Sternocleidomastoid (tissue), 1 donor: Measurements from ENCODE around the gene UBXN6.

DNA sequence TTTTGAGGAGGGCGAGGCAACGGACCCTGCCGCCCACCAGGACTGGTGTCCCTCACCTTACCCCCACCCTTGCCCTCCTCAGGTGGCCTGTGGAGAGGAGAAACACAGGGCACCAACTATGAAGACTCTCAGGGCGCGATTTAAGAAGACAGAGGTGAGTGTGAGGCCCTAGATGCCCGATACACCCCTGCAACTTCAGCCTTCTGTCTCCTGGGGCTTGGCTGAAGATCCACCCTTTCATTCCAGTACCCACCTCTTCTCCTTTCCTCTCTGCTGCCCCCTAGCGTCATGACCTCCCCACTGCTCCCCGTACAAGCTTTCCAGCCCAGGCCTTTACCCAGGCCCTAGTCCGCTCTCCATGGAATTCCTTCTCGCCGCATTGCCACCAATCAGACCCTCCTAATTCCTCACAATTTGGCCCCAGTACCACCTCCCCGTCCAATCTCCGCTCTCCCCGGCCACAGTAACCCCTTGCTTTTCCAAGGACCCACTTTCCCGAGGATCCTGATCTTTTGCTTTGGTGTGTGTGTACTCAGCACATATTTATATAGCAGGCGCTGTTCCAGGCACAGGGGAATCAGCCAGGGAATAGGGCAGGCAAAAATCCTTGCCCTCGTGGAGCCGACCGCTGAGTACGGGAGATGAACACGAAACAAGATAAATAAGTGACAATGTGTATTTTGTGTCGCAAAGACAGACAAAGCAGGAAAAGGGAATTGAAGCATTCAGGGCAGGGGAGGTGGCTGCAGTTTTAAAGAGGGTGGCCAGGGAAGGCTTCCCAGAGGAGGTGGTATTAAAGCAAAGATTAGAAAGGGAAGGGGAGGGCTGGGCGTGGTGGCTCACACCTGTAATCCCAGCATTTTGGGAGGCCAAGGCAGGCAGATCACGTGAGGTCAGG lies 4.1 kb downstream of the ANKRD24 start:
- PRO-cap: no peak

- PRO-cap: bidirectional peak, plus-strand start at chr19:4328684, minus-strand start at chr19:4328552
Measured at GRCh38 chr19:4328095-4329145, 10.2 kb downstream of the STAP2 start.

GRCh38 chr19:4385144-4385743 lies 15.1 kb downstream of the SH3GL1 start:
- PRO-cap: no peak

- PRO-cap: no peak
Measured at GRCh38 chr19:4448125-4449025, 9.2 kb downstream of the UBXN6 start.

- PRO-cap: bidirectional peak, plus-strand start at chr19:4457519, minus-strand start at chr19:4457289; bidirectional peak, plus-strand start at chr19:4458039, minus-strand start at chr19:4457794
Measured at GRCh38 chr19:4457369-4458398, at the start of gene UBXN6. Gene UBXN6 (minus strand): TSS chr19:4457794.

DNA sequence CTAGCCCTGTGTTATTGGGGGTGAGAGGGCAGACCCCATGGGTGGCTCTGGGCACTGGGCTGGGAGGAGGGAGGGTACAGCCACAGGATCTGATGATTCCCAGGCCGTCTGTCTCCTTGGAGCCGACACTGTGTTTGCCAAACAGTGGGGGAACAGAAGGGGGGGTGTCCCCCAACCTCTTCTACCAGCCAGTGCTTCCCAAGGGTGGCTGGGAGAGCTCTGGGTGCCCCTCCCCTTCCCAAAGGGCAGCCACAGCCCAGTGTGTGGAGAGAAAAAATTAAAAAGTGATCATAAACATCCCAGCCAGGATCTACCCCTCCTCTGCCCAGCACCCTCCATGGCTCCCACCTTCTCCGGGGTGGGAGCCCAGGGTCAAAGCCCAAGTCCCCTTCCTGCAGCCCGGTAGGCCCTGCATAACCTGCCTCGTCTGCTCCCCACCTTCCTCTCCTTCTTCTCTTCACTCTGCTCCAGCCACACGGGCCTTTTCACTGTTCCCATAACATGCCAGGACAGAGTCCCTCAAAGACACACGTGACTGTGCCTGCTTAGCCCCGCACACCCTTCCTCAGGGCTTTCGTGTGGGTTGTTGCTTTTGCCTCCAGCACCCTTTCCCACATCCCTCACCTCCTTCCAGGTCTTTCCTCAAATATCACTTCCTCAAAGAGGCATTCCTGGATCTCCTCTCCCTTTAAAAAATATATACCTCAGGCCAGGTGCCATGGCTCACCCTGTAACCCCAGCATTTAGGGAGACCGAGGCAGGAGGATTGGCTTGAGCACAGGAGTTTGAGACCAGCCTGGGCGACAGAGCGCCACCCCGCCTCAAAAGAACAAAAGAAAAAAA lies 1.5 kb upstream of the PLIN4 start:
- PRO-cap: no peak

DNA sequence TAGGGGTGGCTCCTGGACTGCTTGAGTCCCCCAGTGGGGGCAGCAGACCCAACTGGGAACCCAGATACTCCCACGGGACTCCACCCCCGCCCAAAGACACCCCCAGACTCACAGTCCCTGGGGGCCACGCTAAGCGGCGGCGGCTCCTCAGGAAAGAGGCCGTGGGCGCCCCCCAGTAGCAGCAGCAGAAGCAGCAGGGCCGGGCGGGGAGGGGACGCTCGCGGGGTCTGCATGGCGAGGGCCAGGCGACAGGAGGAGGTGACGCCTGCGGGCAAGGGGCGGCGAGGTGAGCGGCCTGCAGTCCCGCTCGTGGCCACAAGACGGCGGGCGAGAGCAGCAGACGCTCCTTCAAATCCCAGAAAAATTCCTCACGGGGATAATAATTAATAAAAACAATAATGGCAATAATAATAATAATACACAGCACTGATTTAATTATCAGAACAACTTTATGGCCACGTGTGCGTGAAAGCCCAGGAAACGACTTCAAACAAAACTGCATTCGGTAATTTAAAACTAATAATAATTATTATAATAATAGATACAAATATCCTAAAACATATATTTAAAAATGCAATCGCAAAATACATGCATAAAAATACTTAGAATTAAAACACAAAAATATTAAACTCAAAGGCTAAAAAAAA lies 1.1 kb downstream of the SEMA6B start:
- PRO-cap: no peak

GRCh38 chr19:4635257-4636023 lies 3.9 kb upstream of the TNFAIP8L1 start:
- PRO-cap: no peak

- PRO-cap: no peak
Measured at GRCh38 chr19:4640592-4641581, 1.6 kb downstream of the TNFAIP8L1 start.

DNA sequence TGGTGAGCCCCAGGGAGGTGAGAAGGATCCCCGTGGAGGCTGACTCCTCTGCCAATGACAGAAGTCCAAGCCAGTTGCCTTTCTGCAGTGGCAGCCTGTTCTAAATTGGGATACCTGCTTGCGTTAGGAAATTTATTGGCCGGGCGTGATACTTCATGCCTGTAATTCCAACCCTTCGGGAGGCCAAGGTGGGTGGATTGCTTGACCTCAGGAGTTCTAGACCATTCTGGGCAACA lies 1.4 kb upstream of the MYDGF start:
- PRO-cap: no peak

DNA sequence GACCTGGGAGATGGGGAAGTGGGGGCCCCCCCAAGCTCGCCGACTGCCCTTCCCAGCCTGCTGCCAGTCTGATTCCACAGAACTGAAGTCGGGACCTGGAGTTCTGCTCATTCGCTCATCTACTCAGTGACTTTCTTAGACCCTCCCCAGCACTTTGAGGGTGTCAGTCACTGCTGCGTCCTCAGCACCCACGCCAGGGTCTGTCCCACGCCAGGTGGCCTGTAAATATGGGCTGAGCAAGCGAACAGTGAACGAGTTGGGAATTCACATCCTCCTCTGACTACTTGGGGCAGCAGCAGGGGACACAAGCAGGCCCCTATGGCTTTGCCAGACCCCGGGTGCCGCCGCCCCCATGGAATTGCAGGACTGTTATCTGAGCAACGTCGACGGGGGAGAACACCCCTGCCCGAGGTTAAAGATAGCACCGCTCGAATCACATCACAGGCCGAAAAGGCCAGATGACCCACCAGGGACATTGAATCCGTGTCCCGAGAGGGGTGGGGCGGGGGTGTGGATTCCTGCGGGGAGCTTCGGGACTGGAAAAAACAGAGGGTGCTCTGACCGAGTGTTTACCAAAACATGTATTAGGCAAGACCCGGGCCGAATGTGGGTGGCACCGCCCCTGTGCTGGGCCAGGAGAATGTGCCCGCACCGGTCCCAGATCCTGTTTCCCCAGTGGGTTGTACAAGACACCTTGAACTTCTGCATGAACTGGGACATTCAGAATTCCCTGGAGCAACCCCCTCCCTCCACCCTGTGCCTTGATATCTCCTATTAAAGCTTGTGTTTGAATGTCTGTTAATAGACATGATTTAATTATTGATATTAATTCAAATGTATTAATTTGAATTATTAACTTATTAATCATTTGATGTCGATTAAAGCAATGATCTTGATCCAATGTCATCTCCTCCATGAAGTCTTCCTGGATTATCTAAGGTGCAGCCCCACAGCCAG lies 9.1 kb downstream of the FEM1A start:
- PRO-cap: unidirectional peak, minus-strand start at position 452 of the sequence; unidirectional peak, minus-strand start at position 538 of the sequence

DNA sequence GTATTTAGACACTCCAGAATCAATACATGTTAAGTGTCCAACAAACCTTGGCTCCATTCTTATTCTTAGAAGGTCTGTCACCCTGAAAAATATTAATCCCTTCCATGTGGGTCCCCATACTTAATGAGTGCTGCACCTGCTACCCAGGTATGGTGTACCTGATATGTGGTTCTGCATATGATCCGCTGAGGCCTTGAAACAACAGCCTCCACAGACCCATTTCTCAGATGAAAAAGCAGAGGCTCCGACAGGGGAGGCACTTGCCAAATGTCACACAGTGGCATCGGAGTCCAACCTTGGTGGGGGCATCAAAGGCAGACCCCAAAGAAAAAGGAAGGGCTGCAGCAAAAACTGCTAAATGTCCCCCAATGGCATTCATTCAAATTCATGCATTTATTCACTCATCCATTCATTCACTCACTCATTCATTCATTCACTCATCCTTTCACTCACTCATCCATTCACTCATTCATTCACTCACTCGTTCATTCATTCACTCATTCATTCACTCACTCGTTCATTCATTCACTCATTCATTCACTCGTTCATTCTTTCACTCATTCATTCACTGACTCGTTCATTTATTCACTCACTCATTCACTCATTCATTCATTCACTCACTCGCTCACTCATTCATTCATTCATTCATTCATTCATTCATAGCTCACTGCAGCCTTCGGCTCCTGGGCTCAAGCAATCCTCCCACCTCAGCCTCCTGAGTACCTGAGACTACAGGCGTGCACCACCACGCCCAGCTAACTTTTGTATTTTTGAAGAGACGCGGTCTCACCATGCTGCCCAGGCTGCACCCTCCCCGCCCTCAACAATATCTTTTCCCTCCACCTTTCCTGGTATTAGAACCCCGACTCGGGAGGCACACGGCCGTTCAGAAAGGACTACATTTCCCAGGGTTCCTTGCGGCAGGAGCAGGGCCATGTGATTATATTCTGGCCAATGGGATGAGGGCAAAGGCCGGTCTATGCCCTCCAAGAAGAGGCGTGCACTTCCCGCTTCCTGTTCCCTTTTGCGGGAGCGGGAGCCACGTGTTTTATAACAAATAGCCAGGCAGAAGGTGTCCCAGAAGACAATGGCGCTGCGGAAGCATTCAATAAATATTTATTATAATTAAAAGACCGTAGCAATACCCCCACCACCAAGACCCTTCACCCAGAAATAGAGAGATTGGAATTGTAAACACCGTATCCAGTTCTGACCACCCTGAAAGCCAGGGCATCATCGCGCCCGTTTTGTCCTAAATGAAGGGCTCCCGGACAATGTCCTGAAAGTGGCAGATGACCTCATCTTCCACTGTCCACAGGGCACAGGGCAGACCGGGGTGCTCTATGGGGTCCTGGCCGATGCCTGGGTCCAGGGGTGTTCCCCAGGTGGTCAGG lies 16.2 kb downstream of the TICAM1 start:
- PRO-cap: no peak

DNA sequence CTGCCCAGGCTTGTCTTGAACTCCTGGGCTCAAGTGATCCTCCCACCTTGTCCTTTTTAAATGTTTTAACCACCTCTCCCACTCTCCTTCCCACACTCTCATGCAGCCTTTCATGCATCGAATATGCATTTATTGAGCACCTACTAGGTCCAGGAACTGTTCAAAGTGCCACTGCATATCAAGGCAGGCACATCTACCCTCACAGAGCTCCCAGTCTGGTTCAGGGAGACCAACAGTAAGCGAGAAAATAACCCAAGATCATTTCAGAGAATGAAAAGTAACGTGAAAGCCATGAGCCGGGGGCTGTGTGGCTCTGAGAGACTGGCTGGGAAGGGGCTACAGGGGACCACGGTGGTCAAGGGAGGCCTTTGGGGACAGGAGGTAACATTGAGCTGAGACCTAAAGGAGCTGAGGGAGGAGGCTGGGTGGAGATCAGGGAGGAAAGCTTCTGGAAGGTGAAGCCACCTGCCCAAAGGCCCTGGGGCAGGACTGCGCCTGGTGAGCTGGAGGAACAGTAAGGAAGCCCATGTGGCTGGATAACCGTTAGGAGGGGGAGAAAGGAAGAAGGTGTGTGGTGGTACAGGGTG lies 997 bp downstream of the TICAM1 start:
- PRO-cap: no peak

- PRO-cap: no peak
Measured at GRCh38 chr19:4929153-4929596, 19.9 kb downstream of the UHRF1 start.

GRCh38 chr19:5046477-5047071 lies 77.7 kb downstream of the KDM4B start:
- PRO-cap: no peak

DNA sequence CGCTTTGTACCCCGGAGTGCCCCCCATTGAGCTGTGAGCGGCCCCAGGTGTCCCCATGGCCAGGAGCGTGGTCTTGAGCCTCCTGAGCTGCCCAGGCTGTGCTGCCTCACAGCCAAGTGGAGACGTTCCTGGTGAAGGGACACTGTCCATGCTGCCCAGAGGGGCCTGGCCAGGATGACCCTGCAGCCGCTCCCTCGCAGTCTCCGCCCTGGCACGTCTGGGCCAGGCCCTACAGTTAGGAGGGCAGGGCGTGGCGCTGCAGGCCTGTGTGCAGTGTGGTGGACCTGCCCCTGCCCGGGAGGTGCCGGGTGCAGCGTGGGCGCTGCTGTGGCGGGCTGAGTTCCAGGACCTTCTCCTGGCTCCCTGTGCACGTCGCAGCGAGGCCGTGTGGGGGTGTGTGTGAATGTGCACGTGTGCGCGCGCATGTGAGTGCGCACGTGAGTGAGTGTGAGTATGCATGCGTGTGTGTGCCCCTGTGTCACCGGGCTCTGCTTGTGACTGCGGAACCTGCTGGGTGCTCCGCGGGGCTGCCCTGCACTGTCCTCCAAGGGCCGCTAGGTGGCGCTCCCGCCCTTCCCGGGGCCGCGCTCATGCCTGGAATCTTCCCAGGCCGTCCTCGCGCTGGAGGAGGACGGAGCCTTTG lies 79.1 kb downstream of the KDM4B start:
- PRO-cap: no peak

- PRO-cap: unidirectional peak, minus-strand start at chr19:5068413
Measured at GRCh38 chr19:5068017-5068710, 99.3 kb downstream of the KDM4B start.

DNA sequence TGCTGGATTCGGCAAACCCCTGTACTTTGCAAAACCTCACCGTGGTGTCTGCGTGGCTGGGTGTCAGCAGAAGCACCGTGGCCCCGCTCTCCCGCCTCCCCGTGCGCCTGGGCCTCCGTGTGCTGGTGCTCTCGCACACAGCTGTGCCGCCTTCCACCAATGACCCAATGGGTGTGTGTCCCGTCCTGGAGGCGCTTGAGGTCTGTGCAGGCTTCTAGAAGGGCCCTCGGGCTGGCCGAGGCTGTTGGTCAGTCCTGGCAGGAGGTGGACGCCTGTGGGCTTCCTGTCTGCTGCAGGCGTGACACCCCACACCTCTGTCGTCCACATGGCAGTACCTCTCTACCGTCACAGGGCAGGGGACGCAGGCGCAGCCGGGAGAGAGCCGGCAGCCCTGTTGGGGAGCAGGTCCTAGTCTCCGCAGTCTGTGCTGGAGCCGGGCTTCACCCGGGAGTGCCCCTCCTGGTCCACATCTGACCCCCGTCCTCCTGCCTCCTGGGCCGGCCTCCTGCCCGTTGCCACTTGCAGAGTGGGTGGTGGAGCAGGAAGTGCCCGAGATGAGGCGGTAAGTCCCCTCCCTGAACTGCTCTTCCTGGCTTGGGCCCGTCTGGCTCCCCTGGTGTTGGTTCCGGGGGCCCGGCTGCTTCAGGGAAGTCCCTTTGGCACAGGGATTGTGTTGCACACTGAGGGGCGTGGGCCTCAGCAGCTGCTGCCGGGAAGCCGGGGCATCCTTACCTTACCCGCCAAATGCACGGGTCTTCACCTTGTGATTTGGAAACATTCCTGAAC lies 105.9 kb downstream of the KDM4B start:
- PRO-cap: no peak

GRCh38 chr19:5104664-5105592 lies 136.0 kb downstream of the KDM4B start:
- PRO-cap: no peak

DNA sequence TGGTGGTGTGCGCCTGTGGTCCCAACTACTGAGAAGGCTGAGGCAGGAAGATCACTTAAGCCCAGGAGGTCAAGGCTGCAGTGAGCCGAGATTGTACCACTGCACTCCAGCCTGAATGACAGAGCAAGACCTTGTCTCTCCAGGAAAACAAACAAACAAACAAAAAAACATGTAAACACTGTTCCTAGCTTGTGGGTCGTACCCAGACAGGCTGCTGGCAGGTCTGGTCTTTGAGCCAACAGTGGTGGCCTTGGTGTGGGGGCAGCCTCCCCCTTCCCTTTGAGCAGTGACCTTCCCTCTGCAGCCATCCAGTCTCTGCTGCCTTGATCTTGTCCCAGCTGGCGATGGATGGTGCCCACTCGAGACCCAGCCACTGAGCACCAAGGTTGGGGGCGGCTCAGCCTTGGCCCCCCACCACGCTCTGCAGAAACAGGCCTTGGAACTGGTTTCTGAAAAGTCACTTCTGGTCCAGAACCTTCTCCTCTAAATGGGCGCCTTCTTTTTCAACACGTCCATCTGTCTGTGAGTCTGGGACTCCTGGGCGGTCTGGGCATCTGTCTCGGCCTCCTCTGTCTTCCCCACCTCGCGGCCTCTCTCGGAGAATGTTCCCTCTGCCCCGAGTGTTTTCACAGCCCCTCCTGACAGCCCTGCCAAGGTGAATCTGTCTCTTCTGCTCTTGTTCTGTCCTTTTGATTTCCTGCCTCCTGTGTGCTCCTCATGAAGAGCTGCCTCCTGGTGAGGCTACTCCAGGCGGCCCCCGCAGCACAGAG lies 143.4 kb downstream of the KDM4B start:
- PRO-cap: no peak